Melanocyte of skin (primary cell): ENCODE data around the gene BCL7C.

- CAGE, long polyA plus RNA, 2 experiments = no peak in any of the 2 experiments
Measured at GRCh38 chr16:30541299-30541847, 6.7 kb upstream of the ZNF747 start.

DNA sequence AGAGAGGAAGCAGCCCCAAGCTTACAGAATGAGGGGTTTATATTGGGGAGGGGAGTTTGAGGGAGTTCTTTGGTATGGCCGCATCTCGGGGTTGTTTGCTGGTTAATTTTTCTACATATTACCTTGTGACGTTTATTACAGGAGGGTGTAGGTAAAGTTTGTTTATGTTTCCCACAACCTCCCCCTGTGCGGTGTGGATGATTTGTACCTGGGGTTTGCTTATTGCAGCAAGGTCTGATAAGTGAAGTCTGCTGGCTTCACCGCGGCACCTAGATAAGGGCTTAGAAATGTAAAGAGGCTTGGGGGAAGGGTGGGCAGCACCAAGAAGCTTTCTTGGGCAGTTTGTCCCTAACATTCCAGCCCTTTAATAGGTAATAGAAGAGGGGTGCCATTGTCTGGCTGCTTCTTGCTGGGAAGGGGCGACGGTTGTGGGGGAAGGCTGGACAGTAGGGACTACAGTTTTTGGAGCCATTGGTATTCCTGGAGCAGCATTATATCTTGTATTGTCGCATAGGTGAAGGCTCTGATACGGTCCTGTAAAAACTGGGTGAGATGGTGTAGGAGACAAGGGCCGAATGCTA lies 7.3 kb upstream of the ZNF747 start:
- CAGE, long polyA plus RNA, 2 experiments = no peak in any of the 2 experiments

DNA sequence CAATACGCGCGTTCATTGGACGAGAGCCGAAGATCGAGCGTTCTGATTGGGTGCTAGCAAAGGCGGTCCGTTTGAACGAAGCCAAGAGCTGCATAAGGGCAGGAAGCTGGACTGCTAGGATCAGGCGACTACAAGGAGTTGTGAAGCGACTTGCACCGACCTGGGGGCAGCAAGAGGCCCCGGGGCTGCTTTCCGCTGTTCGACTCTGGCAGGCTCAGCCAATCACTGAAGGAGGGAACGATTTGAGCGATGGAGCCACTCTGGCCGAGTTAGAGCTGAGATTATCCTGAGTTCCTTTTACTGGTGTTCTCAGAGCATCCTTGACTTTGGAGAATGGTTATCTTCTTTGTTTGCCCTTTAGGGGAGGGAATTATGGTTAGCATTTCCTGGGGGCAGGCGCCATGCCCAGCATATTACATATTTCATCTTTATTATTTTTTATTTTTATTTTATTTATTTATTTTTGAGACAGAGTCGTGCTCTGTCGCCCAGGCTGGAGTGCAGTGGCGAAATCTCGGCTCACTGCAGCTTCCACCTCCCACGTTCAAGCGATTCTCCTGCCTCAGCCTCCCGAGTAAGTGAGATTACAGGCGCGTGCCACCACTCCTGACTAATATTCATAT lies 350 bp upstream of the ZNF689 start:
- CAGE, long polyA plus RNA, 2 experiments = no peak in any of the 2 experiments

DNA sequence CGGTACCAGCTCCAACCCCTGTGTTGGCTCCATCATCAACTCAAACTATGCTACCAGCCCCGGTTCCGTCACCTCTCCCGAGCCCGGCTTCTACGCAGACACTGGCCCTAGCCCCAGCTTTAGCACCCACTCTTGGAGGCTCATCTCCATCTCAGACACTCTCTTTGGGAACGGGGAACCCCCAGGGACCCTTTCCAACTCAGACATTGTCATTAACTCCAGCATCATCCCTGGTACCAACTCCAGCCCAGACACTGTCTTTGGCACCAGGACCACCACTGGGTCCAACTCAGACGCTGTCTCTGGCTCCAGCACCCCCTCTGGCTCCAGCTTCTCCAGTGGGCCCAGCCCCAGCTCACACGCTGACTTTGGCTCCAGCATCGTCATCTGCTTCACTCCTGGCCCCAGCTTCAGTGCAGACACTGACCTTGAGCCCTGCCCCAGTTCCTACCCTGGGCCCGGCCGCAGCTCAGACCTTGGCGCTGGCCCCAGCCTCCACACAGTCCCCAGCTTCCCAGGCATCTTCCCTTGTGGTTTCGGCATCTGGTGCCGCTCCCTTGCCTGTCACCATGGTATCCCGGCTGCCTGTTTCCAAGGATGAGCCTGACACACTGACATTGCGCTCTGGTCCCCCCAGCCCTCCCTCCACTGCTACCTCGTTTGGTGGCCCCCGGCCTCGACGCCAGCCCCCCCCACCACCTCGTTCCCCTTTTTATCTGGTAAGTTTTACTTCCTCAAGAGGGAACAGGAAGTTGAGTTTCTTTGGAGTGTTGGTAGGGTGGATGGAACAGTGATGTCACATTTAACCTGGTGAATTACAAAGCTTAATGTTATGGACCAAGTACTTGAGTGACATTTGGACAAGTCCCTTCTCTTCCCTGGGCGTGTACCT lies 15.8 kb upstream of the TMEM265 start:
- CAGE, long polyA plus RNA, 2 experiments = no peak in any of the 2 experiments

GRCh38 chr16:30741046-30741251 lies 507 bp downstream of the TMEM265 start:
- CAGE, long polyA plus RNA, 2 experiments = no peak in any of the 2 experiments

DNA sequence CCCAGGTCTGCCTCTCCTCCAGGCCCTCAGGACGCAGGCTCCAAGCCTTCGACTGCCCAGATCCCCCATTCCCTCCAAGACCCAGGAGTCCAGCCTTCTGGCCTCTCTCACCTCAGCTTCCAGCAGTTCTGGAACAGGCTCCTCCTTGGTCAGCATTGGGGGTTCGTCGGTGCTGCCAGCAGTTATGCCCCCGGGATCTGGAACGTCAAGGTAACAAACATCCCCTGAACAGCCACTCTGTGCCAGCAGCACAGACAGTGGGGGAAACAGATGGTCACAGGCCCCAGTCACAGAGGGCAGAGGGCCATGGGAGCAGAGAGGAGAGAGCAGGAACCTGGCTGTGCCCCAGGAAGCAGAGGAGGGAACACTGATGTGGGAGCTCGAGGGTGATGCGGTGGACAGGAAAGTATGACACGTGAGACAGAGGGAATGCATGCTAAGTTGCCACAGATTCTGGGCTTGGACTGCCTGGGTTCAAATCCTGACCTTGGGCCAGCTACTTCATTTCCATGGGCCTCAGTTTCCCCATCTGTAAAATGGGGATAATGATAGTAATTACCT lies 5.0 kb downstream of the BCL7C start:
- CAGE, long polyA plus RNA, 2 experiments = no peak in any of the 2 experiments

- CAGE, long polyA plus RNA, 2 experiments = no peak in any of the 2 experiments
Measured at GRCh38 chr16:30892526-30893106, 1.3 kb downstream of the BCL7C start.

DNA sequence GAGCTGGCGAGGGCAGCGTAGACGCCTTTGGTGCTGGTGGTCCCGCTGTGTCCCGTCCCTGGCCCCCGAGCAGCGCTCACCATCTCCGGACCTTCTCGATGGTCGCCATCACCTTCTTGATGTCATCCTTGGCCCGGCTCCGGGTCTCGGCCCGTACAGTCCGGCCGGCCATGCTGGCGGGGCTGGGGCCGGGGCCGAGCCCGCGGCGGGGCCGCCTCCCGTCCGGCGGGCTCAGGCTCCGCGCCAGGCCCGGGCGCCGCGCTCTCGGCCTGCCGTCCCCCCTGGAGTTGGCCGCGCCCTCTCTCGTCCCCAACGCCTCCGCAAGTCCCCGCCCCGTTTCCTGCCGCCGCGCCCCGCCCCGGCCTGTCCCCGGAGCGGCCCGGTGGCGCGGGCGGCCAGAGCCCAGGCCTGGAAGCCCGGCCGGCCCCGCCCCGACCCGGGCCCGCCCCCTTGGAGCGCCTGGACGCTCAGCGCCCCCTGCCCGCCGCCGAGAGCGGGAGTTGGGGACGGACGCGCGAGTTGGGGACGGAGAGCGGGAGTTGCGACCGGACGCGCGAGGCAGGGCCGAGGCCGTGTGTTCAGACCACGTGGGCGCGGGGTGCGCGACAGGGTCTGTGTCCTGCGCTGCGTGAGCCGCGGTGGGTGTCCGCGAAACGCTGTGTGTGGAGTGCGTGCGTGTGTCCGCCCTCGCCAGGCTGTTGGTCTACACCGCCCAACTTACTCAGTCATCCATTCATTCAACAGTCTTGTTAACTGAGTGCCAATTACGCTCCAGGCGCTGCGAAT lies at the start of gene BCL7C:
Gene BCL7C (minus strand): TSS at position 305 of the 786 bp plus-strand sequence.
- CAGE, long polyA plus RNA, 2 experiments = no peak in any of the 2 experiments

GRCh38 chr16:30902873-30903523 lies 6.6 kb downstream of the CTF1 start:
- CAGE, long polyA plus RNA, 2 experiments = no peak in any of the 2 experiments

GRCh38 chr16:30918639-30919281 lies 4.6 kb upstream of the FBXL19 start:
- CAGE, long polyA plus RNA, 2 experiments = no peak in any of the 2 experiments

DNA sequence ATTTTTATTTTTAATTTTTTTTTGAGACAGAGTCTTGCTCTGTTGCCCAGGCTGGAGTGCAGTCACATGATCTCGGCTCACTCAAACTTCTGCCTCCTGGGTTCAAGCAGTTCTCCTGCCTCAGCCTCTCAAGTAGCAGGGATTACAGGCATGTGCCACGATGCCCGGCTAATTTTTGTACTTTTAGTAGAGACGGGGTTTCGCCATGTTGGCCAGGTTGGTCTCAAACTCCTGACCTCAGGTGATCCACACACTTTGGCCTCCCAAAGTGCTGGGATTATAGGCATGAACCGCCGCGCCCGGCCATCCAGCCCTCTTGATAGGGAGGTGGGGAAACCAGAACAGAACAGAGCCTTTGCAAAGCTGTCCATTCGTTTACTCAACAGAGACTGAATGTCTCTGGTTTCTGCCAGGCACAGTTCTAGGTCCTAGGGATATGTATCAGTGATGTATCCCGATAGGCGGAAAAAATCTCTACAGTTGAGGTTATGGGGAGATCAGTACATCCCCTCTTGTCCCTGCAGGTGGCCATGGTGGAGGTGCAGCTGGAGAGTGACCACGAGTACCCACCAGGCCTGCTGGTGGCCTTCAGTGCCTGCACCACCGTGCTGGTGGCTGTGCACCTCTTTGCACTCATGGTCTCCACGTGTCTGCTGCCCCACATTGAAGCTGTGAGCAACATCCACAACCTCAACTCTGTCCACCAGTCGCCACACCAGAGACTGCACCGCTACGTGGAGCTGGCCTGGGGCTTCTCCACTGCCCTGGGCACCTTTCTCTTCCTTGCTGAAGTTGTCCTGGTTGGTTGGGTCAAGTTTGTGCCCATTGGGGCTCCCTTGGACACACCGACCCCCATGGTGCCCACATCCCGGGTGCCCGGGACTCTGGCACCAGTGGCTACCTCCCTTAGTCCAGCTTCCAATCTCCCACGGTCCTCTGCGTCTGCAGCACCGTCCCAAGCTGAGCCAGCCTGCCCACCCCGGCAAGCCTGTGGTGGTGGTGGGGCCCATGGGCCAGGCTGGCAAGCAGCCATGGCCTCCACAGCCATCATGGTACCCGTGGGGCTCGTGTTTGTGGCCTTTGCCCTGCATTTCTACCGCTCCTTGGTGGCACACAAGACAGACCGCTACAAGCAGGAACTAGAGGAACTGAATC lies 4.2 kb downstream of the ORAI3 start:
- CAGE, long polyA plus RNA, 2 experiments = no peak in any of the 2 experiments

- CAGE, long polyA plus RNA, 2 experiments = no peak in any of the 2 experiments
Measured at GRCh38 chr16:31033686-31034124, 347 bp downstream of the STX4 start.

DNA sequence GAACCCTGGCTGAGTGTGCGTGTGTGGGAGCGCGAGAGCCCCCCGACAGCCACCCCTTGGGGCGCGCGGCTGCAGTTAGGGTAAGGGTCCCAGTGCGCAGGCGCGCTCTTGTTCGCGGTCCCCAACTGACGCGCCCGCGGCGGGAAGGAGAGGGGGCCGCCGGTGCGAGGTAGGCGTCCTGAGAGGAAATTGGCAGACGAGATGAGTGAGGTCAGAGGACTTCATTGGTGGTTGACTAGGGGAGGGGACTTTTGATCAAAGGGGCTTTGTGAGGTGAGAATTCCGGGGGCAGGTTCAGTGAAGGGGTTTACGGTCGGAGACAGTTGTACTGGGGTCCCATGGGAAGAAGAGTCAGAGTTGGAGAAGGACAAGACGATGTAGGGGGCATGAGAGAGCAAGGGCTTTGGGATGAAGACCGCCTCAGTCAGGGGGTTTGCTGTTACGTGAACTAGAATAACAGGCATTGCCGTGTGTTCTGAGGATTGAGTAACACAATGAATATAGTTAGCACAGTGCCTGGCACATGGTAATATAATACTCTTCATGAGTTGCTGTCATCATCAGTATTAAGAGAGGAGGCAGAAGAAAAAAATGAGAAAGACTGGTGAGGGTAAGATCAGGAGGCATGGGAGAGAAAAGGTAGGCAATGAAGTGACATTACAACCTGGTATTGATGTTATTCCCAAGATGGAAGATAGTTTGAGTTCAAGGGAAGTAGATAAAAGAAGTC lies 495 bp downstream of the ZNF646 start:
- CAGE, long polyA plus RNA, 2 experiments = no peak in any of the 2 experiments

- CAGE, long polyA plus RNA, 2 experiments = no peak in any of the 2 experiments
Measured at GRCh38 chr16:31133849-31134574, 1.5 kb downstream of the PRSS8 start.

- CAGE, long polyA plus RNA, 2 experiments = no peak in any of the 2 experiments
Measured at GRCh38 chr16:31139280-31139555, 3.7 kb upstream of the PRSS8 start.

- CAGE, long polyA plus RNA, 2 experiments = no peak in any of the 2 experiments
Measured at GRCh38 chr16:31181042-31181886, 1.3 kb downstream of the FUS start.

GRCh38 chr16:31260625-31260939 lies 807 bp downstream of the ITGAM start:
- CAGE, long polyA plus RNA, 2 experiments = no peak in any of the 2 experiments

- CAGE, long polyA plus RNA, 2 experiments = no peak in any of the 2 experiments
Measured at GRCh38 chr16:31354156-31354861, 667 bp upstream of the ITGAX start.

DNA sequence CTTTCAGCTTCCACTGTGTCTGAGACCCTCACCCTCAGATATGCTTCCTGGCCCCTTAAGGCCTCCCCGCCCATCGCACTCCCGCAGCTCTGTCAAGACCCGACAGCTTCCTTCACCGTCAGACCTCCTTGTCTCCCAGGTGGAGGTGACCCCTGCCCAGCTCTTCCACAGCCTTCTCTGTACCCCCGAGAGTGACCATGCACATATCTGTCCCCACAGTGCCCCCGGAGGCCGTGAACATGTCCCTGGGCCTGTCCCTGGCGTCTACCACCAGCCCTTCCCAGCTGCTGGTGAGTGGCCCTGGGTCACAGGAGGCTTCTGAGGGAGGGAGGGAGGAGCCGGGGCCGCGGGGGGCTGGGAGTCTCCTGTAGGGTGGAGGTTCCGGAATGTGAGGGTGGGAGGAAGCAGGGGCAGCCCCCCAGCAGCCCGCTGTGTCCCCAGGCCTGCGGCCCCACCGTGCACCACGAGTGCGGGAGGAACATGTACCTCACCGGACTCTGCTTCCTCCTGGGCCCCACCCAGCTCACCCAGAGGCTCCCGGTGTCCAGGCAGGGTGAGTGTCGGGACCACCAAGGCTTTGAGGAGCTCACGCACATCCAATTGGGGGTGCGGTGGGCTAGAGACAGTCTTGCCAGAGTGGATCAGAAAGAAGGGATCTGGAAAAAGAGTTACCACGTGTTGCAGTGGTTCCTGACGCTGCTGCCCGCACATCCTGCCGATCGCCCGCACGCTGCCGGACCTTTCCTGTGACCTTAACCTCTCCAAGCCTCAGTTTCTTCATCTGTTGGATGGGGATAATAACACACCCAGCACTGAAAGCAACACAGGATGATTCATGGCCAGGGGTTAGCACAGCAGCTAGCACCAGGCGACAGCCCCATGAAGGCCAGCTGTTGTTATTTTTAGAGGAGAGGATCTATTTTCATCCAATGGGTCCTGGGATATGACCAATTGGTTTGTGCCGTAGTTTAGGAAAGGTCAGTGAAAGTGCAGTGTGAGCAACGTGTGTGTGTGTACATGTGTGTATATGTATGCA lies 2.2 kb downstream of the ITGAX start:
- CAGE, long polyA plus RNA, 2 experiments = no peak in any of the 2 experiments

GRCh38 chr16:31386614-31386810 lies 6.6 kb upstream of the ITGAD start:
- CAGE, long polyA plus RNA, 2 experiments = no peak in any of the 2 experiments